Anterior vena cava (tissue), 1 donor: ENCODE results near the gene RAB35.

DNA sequence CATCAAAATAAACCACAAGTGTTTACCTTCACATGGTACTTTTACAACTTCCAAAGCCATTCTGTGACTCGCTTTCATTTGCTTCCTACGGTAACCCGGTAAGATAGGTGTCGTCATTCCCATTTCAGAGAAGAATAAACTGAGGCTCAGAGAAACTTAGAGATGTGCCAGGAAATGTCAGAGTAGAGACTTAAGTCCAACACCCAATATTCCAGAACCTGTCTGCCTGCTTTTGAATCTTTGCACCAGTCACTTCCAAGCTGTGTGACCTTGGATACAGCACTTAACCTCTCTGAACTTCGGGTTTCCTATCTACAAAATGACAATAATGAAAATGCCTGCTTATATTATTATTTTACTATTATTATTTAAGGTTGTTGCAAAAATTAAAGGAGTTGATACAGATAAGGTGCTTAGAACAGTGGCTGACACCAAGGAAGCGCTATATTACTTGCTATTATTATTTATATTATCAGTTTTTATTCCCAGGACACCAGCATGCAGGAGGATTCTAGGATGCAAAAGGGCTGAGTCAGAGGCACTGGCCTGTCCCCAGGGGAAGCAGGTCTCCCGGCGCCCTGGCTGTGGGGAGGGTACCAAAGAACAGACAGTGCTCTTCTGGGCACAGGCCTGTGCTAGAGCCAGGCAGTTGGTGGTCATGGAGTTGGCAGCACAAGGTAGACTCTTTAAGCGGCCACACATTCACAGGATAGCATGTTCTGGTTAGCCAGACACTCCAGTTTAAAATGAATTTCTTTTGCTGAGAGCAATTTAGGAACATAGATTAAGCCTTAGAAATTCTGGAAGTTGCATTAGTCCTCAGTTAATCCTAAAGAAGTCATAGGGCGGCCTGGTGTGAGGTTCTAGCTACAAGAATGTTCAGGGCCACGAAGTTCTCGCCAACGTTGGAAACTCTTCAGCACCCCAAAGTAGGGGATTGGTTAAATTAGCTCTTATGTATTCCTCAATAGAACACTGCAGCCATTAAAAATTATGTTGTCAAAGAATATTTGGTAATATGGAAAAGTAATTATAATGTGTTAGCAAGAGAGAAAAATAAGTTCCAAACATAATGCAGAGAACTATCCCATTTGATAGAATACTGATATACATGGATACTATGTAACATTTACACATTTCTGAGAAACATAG is 5.5 kb downstream of the HSPB8 start:
- PRO-cap: no peak

DNA sequence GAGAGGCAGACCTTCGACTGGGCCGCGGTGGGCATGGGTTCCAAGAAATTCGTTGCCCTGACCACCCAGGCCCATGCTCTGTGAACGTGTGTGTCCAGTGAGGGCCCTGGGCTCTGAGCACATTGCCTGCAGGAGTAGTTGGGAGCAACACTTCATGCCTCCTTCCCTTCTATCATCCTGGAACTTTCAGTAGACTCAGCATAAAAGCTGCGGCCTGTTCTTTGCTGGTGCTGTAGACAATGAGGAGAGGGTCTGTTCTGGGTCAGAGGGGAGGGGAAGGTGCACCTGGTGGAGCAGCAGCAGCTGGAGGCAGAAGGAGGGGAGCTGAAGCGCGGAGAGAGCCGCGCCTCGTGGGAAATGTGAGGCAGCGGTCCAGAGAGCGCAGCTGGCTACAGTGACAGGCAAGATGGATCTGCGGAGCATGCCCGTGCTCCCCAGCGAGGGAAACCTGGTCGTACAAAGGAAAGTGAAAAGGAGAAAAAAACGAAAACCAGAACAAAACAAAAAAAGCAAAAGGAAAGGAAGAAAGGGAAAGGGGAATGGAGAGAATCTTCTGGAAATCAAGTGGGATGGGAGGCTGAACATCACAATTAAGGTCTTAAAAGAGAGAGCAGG is 25.5 kb upstream of the CCDC60 start:
- PRO-cap: no peak

DNA sequence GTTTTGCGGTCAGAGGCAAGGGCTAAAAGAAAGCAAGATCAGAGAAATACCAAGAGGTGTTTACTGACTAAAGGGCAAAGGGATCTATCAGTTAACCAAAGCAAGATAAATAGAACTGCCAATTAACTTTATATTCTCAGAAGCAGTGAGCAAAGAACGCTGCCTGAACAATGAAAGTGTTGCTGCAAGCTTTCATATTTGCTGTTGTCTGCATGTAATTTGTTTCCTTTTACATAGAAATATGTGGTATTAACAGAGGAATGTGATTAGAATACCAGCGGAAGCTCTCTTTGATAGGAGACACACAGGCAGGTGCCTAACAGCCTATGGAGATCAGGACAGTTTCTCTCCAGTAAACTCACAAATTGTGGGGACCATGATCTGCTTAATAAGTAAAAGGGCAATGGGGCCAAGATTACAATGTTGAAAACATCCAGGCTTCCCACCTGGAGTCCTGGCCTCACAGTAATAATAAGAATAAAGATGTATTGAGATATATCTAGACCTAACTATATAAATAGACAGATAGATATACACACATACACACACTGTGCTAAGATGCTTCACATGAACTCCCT is 31.1 kb downstream of the CCDC60 start:
- PRO-cap: no peak

DNA sequence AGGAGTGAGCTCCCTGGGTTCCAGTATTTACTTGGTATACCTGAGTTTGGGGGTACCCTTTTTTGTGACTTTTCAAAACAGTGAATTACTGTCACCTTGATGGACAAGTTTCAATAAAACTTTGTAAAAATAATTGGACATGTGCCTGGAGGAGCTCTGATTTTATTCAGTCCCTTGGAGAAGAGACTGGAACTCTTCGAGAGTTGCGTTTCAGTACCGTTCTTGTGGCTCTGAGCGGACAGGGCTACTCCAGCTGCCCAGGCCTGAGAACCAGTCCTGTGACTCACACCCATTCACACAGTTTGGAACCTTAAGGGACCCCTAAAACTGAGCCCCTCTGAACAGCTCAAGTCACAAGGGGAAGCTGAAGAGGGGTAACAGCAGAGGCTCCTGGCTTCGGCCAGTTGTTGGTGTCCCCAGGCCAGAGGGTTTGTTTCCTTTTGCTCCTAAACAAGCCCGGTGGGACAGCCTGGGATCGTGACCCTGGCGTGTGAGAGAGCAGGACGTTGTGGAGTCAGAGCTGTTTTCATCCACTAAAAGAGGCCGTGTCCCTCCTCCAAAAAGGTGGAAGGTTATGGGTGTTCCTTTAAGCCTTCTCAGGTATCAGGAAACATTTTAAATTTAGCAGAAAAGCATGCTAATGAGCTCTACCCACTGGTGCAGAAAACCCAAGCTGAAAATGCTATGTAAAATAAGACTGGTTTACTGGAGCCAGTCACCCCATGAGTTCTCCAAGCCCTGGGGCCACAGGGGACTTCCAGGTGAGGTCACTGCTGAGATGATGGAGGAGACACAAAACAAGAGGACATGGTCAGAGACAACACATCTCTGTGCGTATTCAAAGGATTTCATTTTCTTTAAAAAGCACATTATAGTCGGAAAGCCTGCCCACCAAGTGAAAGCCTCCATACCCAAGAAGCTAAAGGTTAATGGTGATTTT is 13.8 kb downstream of the PRKAB1 start:
- PRO-cap: no peak

DNA sequence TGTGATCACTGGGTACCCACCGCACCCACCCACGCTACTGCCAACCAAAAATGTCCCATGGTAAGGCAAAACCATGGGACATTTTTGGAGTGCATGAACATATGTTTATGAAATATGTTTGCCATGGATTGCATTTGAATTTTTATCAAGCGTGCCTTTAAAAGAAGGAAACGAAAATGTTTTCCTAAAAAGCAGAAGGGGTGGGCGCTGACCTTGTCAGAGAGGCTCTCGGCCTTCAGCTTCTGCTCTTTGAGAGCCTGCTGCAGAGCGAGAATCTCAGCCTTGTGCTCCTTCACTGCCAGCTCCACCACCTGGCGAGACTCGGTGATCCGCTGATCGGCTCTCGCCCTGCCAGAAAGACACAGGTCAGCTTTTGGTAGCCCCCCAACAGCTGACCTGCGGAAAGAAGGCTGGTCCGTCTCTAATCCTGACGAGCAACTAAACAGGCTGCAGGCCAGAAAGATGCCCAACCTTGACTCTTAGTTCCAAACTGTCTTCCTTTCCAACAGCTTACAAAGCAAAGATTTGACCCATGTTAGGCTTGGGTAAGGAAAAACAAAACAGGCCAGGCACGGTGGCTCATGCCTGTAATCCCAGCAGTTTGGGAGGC is 62.5 kb downstream of the PRKAB1 start:
- PRO-cap: no peak

GRCh38 chr12:120061690-120062248 is 54.8 kb downstream of the RAB35 start:
- PRO-cap: no peak

DNA sequence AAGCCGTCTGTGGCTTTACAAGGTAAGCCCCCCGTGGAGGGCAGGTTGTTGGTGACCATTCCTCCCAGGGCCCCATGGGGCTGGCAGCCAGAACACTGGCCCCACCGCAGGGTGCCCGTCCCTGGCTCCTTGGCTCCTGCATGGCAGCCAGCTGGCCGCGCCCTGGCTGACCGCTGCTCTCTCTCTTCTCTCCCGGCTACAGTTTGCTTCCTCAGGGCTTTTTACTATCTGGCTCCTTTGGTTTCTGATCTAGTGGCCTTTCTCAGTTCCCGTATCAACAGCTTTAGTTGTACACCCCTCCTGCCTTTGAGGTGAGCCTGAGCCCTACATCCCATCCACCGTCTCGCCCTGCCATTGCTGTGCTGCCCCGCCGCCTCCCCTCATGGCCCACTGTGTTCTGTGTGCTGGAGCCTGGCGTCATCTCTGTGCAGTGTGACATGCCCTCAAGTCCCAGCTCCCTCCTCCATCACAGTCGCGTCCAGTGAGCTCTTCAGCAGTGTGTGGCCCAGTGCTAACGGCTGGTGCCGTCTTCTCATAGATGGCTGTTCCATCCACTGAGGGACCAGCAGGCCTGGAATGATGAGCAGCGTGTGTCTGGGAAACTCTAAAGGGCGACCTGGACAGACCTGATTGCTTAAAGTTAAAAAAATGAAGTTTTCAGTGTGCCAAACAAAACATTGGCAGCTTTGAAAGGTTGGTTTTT is 25.7 kb downstream of the RAB35 start:
- PRO-cap: no peak

DNA sequence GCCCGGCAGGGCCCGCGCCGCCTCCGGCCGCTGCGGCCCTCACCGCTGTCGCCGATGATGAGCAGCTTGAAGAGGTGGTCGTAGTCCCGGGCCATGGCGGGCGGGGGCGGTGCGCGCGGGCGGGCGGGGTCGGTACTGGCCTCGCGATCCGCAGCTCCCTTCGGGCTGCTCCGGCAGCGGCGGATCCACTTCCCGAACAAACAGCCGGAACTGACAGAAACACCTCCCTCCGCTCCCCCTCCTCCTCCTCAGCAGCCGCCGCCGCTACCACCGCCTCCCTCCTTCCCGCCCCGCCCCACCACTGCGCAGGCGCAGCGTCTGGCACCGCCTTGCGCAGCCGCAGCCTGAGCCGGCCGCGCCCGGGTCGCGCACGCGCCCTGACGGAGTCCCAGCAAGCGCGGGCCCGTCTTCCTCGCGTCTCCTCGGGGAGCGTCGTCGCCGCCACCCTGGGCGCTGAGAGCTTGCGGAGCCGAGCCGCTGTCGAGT is at the start of gene RAB35:
RAB35 (minus strand) TSS at position 198 of the 486 bp plus-strand sequence.
- PRO-cap: bidirectional peak, plus-strand start at position 371 of the sequence, minus-strand start at position 198 of the sequence

- PRO-cap: no peak
Observed at GRCh38 chr12:120196787-120197810, 2.6 kb upstream of the GCN1 start.

GRCh38 chr12:120211132-120212150 is 10.5 kb upstream of the RPLP0 start:
- PRO-cap: no peak

GRCh38 chr12:120214632-120215365 is 13.9 kb upstream of the RPLP0 start:
- PRO-cap: no peak

DNA sequence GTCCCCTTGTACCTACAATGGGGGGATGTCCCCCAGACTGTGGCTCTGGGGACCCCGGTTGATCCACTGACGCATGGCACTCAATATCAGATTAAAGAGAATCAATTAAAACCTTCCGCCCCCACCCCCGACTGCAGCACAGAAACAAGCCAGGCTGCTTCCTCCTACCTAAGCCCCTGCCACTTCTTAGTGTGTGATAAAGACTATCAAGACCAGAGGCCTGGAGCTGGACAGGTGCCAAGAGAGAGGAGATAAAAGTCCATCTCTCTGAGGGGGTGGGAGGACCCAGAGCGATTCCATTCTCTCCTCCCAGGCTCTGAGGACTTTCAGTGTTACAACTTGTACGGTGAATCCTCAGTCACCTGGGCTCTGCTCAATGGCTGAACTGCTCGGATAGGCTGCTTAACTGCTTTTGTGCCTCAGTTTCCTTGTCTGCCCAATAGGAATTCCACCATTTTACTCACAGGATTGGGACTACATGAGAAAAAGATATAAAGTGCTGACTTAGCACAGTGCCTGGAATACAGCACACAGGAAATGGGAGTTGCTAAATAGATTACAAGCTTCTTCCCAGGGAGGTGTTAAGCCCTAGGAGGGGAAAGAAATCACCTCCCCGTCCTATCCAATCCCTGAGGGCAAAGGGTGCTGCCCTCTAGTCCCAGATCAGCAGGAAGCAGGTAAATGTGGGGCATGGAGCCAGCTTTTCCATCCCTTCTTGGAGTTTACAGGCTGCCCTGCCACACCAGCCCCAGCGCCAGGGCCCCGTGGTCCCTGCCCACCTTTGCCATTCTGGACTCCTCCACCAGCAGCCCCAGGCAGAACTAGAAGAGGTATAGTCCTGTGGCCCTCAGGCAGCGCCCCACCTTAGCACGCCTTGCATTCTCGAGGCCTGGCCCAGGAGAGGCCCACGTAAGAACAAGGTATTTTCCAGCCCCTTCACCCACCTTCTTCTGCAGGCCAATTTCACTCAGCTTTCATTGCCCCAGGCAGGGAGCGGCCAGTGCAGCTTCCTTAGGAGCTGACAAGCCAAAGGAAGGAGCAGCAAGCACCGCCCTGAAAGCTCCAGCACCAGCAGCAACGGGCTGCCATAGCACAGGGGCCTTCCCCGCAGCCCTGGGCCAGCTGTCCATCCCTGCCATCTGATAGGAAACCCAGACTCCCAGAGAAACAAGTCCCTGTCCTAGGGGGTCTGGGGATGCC is 28.6 kb upstream of the RPLP0 start:
- PRO-cap: no peak

GRCh38 chr12:120230340-120231117 is 29.6 kb upstream of the RPLP0 start:
- PRO-cap: no peak

DNA sequence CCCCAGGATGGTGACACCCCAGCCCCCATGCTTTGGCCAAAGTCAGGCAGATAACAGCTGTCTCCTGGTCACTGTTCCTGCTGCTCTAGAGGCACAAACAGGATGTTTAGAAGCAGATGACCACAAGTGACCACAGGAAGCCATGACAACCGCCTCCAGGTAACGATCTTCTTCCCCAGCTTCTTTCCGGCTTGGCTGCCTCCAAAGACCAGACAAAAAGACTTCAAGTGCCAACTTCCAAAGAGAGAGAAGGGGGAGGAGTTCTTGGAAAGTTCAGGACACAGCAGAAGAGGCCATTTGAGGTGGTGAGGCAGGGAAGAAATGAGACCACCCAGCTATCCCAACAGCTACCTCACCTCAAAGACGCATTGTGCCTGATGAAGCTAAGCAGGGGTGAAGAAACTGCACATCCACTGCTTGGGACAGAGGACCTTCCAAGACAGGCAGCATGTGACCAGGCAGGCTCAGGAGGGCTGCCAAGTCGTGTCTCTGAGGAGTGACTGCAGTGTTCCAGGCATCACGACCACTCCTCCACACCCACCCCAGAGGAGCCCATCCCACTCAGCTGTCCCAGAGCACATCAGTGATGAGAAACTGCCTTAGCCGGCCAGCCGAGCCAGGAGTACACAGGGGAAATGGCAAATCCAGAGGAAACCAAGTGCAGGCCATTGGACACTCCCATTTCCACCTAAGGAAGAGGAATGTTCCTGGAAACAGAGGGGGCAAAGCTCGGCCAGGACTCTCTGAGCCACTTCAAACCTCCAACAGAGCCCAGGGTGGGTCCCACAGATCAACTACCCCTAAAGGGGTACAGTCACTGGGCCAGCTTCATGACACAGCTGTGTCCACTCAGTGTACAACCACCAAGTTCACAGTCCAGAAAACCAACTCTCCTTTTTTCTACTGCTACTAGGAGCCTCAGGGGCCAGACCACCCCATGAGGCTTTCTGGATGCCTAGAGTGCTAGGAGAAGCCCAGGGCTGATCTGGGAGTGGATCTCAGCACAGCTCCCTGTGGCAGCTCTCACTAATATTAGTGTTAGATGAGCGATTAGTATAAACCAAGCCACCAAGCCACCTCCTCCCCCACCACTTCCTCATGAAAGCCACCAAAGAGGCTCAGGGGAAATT is 15.6 kb downstream of the PXN start:
- PRO-cap: no peak

DNA sequence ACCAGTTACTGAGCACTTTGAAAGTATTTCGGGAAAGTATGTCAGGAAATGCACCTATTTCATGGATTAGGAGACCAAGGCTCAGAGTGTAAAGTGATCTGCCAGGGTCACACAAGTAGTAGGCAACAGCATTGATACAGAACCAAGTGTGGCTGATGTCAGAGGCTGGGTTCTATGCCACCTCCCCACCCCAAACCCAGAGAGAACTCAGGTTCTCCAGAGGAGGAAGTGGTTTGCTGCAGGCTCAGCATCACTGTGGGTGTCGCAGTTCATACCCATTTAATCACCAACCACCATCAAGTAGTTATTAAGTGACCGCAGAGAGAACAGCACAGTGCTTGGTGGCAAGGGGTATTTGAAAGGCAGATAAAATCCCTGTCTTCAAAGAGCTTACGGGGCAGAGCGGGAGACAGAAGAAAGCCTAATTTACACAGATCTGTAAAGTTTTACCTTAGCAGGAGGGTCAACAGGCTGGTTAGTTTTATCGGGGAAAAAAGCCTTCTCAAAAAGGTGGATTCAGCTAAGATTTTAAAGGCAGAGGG is 13.5 kb downstream of the PXN start:
- PRO-cap: no peak

GRCh38 chr12:120264064-120265075 is 1.2 kb downstream of the PXN start:
- PRO-cap: bidirectional peak, plus-strand start at chr12:120264442, minus-strand start at chr12:120264178; bidirectional peak, plus-strand start at chr12:120264697, minus-strand start at chr12:120264663

- PRO-cap: unidirectional peak, plus-strand start at chr12:120368077
Observed at GRCh38 chr12:120367901-120368595, 916 bp downstream of the MSI1 start.

DNA sequence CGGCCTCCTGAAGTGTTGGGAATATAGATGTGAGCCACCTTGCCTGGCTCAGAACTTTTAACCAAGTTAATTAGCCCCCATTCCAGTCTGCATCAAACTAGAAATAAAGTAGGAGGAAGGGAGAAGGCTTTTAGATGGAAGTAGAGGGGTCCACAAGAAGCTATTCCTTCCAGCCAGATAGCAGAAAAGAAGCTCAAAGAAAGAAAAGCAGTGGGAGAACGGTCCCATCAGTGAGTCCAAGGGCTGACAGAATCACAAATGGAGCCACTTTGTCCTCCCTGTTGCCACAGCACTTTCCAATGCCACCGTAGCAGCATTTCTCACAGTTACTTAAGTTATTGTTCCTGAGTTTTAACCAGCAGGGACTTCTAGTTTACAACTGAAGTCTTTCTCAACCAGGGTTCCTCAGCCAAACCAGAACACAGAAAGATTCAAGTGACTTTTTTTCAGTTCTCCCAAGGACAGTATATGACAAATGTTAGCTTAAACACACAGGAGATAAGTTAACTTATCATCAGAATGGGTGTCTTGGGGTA is 6.8 kb downstream of the GATC start:
- PRO-cap: no peak

- PRO-cap: no peak
Observed at GRCh38 chr12:120454865-120455628, 8.8 kb downstream of the GATC start.

- PRO-cap: unidirectional peak, minus-strand start at chr12:120599269
Observed at GRCh38 chr12:120599030-120599585, 17.9 kb upstream of the POP5 start.